Left lung (tissue), 1 donor: ENCODE measurements around a stretch of chr6.

- PRO-cap: no peak
These were observed 12.7 kb downstream of the PTPRK start for GRCh38 chr6:128507303-128508504.

DNA sequence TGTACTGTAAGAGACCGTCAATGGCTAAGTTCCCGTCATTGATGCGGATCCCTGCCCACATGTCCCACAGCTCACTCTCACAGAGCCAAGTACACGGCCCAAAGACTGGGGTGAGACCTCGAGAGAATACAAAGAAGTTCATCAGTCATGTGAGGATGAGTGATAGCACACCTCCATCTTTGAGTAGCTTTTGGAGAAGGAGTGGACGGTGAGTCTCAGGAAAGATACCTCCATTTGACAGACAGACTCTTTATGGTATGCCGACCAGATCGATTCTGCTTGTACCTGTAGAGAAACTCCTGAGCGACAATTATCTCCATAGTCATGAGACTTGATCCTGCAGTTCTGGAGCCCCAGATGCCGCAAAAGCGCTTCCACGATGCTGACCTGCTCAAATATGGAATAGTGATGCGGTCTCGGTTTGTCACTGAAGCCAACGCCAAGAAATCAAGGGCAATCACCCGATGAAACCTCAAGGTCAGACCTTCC, 46.3 kb downstream of the LAMA2 start:
- PRO-cap: no peak

- PRO-cap: no peak
These were observed 114.0 kb downstream of the LAMA2 start for GRCh38 chr6:128996780-128997463.

DNA sequence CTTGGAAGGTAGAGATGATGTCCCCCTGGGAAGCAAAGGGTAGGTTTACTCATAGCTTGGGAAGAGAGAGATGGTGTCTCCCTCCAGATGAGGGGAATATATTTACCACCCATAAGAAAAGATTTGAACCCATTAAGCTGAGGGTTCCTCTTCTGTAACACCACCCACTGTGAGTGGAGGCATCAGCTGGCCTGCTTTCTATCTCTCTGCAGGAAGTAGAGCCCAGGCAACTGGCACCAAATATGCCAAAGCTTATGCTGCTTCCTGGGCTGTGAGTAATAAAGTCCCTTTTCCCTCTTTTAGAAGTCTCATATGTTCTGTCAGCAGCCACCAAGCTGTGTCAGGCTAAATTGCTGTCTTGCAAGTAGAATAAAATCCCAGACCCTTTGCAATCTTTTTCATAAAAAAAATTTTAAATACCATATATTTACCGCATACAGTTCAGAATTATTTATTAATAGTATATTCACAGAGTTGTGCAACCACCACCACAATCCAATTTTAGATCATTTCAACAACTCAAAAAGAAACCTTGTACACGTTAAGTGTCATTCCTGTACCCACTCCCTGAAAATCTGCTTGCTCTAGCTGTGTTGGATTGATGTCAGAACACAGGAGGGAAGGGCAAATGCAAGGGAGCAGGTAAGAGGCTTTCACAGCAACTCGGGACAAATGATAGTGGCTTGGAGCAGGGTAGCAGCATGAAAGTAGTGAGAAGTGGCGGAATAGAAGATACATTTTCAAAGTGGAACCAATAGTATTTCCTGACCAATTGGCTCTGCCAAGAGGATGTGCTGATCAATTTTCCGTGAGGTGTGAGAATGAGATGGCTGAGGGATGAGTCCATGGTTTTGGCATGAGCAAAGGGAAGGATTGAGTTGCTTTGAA, 241.6 kb downstream of the LAMA2 start:
- PRO-cap: no peak

DNA sequence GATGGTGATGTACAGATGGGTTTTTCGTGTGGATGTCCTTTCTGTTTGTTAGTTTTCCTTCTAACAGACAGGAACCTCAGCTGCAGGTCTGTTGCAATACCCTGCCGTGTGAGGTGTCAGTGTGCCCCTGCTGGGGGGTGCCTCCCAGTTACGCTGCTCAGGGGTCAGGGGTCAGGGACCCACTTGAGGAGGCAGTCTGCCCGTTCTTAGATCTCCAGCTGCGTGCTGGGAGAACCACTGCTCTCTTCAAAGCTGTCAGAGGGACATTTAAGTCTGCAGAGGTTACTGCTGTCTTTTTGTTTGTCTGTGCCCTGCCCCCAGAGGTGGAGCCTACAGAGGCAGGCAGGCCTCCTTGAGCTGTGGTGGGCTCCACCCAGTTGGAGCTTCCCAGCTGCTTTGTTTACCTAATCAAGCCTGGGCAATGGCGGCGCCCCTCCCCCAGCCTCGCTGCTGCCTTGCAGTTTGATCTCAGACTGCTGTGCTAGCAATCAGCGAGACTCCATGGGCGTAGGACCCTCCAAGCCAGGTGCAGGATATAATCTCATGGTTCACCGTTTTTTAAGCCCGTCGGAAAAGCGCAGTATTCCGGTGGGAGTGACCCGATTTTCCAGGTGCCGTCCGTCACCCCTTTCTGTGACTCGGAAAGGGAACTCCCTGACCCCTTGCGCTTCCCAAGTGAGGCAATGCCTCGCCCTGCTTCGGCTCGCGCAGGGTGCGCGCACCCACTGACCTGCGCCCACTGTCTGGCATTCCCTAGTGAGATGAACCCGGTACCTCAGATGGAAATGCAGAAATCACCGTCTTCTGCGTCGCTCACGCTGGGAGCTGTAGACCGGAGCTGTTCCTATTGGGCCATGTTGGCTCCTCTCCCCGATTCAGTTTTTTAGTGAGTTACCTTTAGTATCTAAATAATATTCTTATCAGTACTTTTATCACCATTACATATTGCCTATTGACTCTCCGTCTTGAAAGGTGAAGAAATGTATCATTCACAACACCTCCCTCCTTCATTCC, 289.7 kb downstream of the LAMA2 start:
- PRO-cap: no peak

GRCh38 chr6:129594368-129595229, 115.4 kb downstream of the ARHGAP18 start:
- PRO-cap: no peak

DNA sequence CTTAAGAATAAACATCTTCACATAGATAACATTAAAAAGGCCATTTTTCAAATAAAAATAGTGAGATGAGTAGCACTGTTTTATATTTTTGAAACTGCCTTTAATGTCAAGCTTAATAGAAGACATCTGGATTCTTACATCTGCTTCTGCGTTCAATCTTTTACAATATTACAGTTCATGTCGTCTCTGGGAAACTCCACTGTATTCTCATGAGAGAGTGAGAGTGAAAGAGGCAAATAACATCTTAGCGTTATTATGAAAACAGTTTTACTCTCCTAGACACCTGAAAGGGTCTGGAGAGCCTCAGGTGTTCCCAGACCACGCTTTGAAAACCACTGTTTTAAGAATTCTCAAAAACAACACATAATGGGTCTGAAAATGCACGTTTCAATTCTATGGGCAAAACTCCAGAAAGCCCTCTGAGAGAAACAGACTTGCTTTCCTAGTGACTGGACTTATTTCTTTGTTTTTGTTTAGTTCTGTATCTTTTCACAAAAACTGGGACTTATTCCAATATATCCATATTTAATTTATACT, 63.3 kb downstream of the ARHGAP18 start:
- PRO-cap: no peak

GRCh38 chr6:129679831-129680469, 30.0 kb downstream of the ARHGAP18 start:
- PRO-cap: no peak

GRCh38 chr6:129683745-129684559, 26.0 kb downstream of the ARHGAP18 start:
- PRO-cap: no peak

GRCh38 chr6:129775083-129775482, 65.1 kb upstream of the ARHGAP18 start:
- PRO-cap: no peak

GRCh38 chr6:130115054-130115472, 96.7 kb downstream of the L3MBTL3 start:
- PRO-cap: no peak

DNA sequence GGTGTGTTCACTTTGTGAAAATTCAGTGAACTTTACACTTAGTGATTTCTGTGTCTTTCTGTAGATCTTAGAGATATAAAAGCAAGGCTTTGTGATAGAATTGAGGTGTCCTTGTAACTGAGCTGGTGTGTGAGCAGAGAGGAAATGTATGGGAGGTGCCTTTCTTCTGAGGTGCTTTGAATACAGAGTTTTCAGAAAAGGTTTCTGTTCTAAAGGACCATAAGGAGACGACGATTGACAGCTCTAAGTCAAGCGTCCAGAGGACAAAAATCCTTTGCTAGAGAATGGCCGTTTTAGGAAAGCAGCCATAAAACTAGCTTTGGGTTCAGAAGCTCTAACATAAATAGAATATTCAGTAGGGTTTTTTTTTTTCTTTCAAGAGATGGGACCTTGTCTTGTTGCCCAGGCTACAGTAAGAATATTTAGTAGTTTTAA, 90.3 kb downstream of the SAMD3 start:
- PRO-cap: no peak

DNA sequence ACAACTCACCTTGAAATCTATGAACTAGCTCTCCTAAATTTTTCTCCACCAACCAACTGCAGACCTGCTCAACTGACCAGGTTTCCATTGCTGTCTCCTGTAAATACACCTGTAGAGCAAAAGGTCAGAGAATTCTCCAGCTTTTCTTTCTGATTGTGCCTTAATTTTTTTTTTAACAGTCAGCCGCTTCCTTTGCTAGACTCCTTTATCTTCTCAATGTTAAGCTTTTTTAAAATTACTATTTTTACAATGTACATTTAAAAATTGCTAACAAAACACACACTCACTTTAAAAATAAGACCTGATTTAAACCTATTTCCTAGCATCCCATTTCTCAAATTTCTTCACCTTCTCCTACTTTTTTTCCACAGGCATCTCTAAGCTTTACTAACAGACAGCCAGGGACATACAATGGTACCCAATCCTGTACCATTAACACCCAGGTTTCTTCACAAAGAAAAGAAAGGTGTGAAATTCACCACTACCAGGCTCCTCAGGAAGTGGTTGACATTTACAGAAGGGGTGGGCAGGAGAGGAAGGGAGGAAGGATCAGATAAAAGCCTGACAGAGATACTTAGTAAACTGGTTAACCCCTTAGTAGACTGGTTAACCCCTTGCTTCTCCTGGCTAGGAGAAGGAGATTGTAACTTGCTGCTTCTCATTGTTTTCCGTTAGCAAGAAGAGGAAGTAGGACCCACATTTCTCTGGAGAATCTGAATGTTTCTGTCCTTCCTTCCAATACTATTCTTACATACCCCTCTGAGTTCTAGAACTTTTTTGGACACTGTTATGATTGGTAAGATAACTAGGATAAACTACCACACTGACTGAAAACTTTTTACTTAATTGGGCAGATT, 7.3 kb downstream of the SAMD3 start:
- PRO-cap: no peak

DNA sequence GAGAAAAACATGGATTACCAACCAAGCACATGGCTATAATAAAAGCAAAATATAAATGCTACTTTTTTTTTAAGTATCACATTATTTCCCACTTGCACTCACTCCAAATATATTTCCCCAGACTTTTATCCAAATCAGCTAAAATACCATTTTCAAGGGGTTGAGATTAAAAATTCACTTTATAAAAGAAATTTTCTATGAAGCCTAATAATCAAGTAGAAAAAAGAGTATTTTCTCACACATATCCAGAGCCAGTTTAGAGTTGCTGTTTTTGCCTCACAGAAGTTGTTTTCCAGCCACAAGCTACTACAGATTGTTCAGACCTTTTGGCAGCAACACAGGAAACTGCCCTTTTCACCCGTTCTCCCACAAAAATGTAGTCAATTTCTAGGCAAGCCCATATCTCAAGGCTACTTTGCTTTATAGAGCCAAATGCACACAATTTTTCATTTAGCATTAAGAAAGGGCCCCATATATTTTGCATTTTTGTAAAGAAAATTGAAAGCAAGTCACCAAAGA, 49.7 kb downstream of the EPB41L2 start:
- PRO-cap: no peak

- PRO-cap: no peak
These were observed 5.4 kb upstream of the AKAP7 start for GRCh38 chr6:131129875-131130246.

DNA sequence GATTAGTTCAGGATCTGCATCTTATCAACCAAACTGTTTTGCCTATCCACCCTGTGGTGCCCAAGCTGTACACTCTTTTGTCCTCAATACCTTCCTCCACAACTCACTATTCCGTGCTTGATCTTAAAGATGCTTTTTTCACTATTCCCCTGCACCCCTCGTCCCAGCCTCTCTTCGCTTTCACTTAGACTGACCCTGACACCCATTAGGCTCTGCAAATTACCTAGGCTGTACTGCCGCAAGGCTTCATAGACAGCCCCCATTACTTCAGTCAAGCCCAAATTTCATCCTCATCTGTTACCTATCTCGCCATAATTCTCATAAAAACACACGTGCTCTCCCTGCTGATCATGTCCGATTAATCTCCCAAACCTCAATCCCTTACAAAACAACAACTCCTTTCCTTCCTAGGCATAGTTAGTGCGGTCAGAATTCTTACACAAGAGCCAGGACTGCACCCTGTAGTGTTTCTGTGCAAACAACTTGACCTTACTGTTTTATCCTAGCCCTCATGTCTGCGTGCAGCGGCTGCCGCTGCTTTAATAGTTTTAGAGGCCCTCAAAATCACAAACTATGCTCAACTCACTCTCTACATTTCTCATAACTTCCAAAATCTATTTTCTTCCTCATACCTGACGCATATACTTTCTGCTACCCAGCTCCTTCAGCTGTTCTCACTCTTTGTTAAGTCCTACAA, 191.4 kb downstream of the AKAP7 start:
- PRO-cap: unidirectional peak, minus-strand start at position 472 of the sequence

DNA sequence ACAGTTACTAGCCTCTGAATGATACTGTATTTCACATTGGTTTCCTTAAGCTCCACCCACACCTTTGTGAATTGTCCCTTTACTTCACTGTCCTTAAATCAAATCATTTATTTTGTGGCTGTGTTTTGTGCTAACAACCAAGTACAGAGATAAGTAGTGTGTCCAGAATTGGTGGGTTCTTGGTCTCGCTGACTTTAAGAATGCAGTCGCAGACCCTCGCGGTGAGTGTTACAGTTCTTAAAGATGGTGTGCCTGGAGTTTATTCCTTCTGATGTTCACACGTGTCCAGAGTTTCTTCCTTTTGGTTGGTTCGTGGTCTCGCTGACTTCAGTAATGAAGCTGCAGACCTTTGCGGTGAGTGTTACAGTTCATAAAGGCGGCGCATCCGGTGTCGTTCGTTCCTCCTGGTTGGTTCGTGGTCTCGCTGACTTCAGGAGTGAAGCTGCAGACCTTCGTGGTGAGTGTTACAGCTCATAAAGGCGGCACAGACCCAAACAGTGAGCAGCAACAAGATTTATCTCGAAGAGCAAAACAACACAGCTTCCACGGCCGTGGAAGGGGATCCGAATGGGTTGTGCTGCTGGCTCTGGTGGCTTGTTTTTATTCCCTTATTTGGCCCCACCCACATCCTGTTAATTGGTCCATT, 48.4 kb upstream of the ARG1 start:
- PRO-cap: no peak

GRCh38 chr6:131552424-131553142, 20.4 kb upstream of the ARG1 start:
- PRO-cap: no peak

- PRO-cap: no peak
These were observed 36.5 kb downstream of the ENPP1 start for GRCh38 chr6:131844144-131844843.

- PRO-cap: no peak
These were observed 29.7 kb upstream of the CCN2 start for GRCh38 chr6:131980748-131981424.